ENCODE measurements around a stretch of chr15.

DNA sequence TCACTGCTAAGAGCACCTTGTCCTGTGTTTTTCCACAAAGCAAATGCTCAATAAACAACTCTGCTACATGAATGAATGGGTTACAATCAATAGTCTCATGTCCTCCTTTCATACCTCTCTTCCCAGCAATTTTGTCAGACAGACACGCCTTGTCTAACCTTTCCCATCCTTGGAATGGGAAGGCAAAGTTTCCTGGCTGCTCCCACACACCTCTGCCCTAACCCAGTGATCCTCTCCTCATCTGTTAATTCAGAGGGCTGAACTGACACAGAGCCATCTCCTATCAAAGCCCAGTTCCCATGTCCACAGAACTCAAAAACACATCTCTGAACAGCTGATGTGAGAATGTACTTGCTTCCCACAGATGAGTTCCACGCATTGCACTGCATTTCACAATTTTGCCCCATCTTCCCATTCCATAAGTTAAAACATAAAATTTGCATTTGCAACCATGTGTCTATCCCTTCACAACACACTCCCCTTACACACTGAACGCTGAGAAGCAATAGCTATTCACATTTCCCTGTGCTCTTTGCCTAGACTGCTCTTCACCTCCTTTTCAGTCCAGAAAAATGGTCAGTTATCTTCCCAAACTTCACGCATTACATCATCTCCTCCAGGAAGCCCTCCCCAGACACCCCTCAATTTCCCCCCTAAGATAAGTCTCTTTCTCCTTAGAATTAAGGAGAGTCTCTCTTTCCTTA, 45.2 kb downstream of the RORA start:
- PRO-cap, result no peak

DNA sequence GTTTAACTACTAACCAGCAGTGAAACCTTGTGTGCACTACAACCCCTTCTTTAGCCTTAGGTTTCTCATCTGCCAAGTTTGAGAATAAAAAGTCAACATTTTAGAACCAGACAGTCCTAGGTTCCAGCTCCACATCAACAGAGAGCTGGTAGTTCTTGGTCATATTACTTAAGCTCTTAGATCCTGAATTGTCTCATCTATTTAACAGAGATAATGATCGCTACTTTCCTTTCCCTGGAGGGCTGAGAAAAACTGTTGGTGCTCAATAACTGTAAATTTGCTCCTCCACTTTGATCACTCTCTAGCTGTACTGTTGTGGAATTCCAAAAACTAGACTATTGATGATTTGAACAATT, 160.6 kb upstream of the RORA start:
- PRO-cap, result no peak

DNA sequence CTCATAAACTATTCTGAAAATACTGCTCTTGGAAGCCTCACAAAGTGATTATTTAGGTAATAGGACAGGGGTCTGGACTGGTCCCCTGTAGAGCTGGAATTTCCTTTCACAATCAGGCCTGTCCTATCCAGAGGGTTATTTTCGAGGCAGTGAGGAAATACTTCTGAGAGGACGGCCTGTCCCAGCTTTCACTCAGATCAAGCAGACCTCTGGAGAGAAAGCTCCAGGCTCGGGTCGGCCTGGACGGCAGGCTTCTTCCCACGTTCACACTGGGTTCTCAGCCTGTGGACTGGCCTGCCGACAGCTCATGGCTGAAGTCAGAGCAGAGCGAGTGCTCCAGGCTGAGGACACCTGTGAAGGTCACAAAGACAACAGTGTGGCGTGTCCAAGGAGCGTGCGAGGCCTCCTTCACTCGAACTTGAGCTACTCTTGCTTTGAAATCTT, 405.3 kb downstream of the VPS13C start:
- PRO-cap, result no peak

DNA sequence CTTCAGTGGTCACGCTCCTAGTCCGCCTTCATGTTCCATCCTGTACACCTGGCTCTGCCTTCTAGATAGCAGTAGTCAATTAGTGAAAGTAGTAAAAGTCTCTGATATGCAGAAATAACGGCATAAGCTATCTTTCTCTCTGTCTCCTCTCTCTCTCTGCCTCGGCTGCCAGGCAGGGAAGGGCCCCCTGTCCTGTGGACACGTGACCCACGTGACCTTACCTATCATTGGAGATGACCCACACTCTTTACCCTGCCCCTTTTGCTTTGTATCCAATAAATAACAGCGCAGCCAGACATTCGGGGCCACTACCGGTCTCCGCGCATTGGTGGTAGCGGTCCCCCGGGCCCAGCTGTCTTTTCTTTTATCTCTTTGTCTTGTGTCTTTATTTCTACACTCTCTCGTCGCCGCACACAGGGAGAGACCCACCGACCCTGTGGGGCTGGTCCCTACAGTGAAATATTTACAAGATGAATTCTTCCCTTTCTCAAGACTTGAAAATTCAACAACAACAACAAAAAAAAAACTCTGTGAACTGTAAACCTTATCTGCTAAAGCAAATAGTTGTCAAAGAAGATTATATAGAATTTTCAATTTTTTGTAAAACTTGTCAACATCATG, 3.4 kb downstream of the VPS13C start:
- PRO-cap, result no peak

DNA sequence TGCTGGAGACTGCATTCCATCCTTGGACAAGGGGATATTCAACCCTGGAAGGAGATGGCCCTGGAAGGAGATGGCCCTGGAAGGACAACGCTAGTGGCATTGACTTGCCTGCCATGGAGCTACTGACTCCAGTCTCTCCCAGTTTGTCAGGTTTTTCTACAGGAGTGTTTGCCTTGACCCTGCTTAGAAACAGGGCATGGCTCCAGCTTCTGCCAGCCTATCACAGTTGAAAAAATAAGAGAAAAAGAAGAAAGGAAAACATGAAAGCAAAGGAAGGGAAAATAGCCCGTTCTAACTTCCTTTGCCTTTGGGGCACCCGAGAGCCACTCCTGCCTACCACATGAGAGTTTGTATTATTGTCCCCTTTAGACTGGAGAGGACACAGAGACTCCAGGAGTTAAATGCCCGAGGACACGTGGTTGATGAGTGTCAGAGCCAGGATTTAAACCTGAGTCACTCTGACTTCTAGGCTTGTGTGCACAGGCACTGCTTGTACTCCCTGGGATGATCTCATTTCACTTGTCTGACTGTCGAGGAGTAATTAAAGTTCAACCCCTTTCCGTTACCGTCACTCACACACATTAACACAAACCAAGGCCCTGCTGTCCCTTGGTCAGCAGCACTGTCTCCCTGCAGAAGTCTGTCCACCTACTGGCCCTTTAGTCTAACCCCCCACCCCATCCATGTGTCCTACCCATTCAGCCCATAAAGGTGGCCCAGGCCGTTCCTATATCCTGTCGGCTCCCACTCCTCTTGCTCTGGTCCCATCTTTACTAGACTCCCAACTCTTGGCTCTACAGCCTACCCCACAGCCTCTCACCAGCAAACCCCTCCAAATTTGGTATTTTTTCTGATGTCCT, 46.1 kb downstream of the C2CD4A start:
- PRO-cap, result no peak

GRCh38 chr15:62138089-62138529, 27.0 kb downstream of the C2CD4B start:
- PRO-cap, result no peak

DNA sequence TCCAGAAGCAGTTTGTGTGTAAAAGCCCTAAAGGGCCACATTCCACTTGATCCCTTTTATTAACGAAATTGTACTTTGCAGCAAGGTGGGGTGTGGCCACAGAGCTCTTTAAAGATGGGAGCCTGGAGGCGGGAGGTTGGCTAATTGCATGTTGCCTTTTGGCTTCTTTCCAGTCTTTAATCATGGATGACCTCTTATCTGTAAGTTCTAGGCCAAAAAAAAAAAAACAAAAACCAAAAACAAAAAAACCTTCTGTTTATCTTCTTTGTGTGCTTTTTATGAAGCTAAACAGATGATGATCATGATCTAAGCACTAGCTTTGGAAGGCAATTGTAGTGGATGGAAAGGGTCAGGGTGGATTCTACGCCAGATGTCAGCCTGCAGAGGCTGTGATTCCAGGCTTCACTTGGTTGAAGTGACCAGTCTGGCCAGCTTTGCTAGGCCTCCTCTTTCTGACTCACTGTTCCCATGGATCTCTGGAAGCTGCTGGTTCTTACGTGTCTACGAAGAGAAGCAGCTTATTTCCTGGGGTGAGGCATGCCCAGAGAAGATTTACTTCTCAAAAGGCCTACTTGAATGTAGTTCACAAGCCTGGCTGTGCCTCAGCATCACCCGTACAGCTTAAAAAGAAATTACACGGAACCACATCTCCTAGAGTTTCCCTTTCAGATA, 105.5 kb downstream of the TLN2 start:
- PRO-cap, result no peak

DNA sequence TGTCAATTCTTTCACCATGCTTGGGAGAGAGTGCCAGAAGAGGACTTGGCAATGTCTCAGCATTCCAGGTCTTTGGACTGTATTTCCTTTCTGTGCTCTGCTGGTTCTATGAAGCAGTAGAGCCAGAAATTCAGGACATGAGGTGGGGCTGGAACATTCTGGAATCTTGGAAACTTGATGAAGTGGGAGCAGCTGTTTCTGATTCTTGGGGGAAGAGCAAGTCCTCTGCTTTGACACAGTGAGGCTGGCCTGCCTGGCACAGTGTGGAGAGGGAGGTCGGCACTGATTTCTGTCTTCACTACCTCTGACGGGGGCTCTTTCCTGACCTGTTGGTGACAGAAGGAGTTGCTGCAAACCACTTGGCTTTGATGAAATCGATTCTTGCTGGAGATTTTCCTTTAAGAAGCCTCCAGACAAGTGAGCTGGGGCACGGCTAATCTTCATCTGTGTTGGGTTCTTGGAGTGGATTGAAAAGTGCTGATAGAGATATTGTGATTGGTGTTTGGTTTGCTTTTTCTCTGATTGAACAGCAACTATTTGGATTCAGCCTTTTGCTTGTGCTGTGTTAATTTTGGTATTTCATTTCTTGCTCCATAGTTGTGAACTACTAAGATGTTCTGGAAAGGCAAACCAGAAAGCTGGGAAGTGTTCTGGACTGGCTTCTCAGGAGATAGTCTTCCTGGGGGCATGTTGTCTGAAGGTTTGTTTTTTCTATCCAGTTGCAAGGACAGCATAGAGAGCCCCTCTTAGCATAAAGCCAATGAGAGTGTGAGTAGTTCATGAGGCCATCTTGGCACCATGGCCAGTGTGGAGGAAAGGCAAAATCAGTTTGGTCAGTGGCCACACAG, 155.8 kb downstream of the TLN2 start:
- PRO-cap, result no peak

DNA sequence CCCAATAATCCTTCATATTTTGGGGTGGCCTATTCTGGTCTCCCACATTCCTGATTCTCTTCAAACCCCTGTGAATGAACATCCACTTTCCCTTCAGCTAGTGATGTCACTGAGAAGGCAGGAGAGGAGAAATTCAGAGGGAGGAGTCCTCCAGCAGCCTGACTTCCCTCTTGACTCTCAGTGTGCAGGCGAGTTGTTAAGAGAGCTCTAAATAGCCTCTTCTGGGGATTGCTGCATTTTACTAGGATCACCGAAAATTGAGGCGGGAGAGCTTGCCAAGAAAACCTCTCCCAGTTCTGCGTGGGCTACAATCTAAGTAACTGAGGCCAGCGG, 168.6 kb downstream of the TLN2 start:
- PRO-cap, result no peak

DNA sequence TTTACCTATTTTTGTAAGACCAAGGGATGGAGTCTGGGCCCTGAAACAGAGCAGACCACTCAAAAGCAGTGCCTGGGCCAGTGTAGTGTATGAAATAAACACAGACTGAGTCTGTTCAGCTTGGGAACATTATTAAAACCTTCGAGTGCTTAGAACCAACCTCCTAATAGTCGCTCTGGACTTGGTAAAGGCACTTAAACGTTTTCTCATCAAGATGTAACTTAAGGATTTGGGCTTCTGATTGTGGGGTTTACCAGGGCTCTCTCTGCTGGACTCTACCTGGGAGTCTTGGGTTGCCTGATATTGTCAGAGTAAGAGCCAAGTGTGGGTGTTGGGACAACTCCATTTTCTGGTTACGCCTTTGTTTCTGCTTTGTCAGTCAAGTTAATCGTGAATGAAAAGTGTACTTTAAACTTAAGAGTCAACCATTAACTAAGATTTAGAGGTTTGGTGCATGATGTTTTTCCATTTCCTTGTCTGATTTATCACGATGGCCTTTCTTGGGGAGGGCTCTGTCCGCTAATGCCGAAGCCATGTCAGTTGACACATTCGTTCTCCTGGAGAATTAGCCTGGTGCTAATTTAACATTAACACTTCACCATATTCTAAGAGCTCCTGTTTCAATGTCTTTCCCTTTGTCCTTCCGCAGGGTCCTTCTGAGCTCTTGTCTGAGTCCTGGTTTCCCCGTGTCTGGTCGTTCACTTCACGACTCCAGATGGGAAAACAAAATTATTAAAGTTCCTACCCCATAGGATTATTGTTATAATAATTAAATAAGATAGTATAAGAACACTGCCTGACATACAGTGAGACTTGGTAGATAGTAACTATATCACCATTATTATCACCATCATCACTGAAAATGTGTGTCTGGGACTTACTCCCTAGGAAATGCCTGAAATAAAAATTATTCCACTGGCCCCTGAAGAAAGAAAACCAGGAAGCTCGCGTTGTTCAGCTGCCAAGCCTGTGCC, 220.8 kb upstream of the TPM1 start:
- PRO-cap, result no peak

DNA sequence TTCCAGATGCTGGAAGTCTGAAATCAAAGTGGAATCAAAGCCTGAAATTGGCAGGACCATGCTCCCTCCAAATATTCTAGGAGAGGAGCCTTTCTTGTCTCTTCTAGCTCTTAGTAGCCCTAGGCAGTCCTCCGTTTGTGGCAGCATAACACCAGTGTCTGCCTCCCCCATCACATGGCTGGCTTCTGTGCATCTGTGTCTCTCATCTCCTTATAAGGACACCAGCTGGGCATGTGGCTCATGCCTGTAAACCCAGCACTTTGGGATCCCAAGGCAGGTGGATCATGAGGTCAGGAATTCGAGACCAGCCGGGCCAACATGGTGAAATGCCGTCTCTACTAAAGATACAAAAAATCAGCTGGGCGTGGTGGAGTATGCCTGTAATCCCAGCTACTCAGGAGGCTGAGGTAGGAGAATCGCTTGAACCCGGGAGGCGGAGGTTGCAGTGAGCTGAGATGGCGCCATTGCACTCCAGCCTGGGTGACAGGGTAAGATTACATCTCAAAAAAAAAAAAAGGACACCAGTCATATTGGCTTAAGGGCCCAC, 148.2 kb upstream of the TPM1 start:
- PRO-cap, result no peak

GRCh38 chr15:62895675-62896505, 146.7 kb upstream of the TPM1 start:
- PRO-cap, result no peak

- PRO-cap, result no peak
Observed at GRCh38 chr15:62906798-62907127, 135.8 kb upstream of the TPM1 start.

DNA sequence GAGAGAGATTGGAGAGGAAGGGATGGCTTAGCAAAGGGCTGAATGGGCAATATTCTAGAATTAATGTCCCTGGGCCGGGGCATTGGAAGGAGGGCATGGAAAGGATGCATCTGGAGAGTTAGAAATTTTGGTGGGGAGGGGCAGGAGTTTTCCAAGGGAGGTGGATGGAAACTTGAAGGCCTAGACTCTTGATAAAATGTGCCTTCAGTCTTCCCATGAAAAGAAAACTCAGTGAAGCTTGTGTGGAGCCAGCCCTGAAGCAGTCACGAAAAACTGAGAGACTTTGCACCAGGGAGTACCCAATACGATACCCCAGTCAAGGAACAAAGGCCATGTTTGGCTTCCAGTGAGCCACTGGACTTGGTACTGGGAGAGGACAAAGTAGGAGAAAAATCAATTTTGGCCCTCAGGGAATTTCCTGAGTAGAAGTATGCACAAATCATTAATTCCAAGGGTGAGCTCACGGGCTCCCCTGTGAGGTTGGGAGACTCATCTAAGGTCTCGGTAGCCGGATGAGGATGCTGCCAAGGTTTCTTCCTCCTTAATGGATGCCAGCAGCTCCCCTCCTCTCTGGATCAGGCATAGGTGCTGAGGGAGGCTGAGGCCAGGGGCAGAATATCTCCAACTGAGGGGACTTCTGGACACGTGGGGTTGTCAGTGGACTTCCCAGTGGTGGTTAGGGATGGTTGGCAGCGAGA, 31.3 kb upstream of the TPM1 start:
- PRO-cap, result no peak

DNA sequence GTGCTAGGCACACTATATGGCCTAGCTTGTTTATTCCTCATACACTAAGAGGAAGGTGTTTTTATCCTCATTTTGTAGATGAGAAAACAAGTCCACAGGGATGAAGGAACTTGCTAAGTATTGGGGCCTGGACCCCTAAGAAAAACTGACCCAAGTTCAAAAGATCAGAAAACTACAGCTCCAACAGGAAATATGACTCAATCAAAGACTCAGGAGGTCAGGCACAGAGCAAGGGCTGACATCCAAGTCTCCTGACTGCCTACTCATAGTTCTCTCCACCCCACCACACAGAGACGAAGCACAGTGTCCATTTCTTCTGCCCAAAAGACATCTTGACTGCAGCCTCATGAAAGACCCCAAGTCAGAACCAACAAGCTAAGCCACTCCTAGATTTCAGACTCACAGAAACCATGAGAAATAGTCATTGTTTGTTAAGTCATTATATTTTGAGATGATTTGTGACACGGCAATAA, 26.9 kb upstream of the TPM1 start:
- PRO-cap, result no peak

DNA sequence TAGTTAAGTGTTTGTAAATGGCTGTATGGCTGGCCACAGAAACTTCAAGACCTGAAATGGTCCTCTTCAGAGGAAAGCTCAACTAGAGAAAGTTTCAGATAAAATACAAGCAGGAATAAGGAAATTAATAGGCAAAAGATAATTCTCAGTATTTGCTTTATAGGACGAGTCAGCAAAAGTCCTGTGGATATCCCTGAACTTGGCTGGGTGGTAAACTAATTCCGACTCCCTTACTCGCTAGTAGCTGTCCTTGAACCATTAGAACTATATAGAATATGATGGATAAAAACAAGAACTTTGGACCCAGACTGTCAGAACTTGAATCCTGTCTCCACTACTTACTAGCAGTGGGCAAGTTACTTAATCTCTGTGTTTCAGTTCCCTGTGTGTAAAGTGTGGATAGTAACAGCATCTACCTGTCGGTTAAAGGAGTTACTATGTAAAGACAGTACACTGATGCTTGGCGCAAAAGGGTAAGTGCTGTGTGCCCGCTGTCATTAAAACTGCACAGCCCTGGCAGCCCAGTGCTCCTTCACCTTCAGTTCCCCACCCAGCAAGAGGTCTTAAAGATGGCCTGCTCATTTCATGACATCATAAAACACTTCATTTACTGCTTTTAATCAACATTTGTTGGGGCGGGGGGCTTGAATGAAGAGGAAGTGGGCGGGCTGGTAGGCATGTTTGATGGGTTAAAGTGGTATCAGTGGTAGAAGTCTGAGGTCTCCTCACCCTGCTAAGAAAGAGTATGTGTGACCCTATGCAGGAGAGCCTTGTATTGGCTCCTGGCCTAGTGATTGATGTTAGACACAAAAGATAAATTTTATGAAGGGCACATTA, 7.3 kb downstream of the TPM1 start:
- PRO-cap, result no peak

DNA sequence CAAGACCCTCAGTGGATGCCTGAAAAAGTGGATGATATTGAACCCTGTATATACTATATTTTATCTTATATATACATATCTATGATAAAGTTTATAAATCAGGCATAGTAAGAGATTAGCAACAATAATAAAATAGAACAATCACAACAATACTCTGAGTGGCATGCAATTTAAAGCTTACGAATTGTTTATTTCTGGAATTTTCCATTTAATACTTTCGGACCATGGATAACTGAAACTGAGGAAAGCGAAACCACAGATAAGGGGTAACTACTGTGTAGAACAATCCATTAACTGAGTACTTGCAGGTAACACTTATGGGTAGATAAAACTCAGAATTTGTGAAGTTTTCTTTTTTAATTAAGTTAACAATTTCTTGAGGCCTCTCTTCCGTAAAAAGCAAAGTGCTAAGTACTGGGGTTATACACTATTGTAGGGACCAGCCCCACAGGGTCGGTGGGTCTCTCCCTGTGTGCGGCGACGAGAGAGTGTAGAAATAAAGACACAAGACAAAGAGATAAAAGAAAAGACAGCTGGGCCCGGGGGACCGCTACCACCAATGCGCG, 1.4 kb downstream of the LACTB start:
- PRO-cap, result no peak

DNA sequence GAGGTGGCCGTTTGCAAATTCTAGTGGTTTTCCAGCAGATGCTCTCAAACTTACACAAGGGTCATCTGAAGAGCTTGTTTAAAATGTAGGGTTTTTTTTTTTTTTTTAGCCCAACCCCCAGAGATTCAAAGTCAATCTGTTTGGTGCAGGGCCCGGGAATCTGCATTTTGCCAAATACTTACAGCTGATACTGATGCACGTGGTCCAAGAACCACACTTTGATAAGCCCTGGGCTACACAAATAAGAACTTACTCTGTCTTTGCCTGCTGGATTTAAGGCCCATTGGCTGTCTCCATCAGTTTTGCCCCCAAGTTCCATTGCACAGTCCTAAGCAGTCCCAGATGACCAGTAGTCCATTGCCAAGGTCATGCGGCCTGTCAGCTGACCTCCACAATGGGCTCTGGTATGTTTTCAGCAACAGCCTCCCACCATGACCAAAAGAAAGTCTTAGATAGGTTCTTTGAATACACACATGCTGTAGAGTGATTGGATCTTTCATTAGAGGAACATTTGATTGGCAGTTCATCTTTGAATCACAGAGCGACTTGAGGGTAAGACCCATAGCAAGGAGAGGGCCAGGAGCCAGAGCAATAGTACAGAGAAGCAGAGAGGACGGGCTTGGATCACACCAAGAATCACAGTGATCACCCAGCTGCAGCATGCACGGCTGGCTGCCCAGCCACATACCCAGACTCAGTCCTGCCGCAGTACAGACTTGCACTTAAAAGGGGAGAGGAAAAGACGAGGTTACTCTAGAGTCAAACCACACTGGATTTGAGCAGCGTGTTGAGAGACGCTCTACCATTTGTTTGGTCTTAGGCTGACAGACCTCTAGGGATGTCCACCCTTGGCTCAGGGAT, 50.2 kb downstream of the APH1B start:
- PRO-cap, result unidirectional peak, plus-strand start at position 586 of the sequence

GRCh38 chr15:63460176-63460779, 44.1 kb upstream of the USP3 start:
- PRO-cap, result no peak

DNA sequence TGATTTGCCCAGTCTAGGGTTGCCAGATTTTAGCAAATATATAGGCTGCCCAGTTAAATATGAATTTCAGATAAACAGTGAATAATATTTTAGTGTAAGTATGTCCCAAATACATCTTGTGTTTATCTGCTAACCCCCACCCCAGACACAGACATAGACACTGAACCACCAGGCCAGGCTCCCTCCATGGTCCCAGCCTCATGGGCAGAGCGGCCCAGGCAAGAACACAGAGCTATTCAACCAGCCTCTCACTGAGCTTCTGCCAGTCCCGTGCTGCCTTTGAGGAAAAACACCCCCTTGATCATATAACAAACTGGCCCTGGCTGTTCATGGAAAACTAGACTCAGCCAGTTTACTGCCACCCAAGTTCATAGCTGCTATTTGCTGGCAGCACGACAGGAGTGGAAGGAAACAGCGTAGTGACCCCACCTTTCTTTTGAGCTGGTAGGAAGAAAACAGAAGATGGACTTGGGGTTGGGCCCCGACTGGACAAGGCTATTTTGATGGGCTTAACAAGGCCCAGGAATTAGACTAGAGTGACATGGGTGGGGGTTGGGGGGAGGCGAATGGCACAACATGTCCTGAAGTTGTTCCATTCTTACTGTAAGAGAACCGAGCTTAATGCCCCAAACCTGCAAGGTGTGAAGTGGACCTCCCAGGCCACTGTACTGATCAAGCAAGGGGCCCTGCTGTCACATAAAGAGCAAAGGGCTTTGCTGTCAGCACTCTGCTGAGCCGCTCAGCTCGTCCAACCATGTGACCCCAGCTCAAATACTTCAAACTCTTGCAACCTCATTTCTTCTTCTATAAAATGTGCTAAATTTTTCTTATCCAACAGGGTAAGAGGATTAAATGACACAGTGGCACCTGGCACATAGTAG, 1.4 kb downstream of the FBXL22 start:
- PRO-cap, result no peak

Measured in SEM (cell line).